Left cardiac atrium (tissue), 1 donor: ENCODE measurements around the genes PPM1A and RHOJ.

DNA sequence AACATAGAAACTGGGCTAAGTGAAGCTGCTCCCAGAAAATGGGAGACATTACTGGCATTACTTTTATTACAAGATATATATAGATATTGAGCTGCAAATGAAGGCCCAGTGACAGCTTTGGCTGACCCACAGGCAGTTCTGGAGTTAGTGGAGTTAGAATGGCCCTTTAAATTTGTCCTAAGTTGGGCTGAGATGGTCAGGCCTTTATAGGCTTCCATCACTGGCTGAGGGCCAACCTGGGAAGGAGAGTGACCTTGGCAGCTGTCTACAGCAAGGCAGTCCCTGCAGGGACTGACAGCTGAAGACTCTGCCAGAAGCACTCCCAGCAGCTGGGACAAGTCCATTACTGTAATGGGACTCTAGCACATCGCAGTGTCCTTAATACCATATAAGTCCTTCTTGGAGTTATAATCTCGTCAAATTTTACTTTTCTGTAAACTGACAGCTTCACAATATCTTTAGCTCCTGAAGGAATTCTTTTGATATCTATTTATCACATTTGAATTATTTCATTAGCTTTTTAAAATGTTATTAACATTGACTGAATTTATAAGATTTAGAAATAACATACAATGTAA, 88.6 kb upstream of the PCNX4 start:
- PRO-cap, result unidirectional peak, plus-strand start at position 278 of the sequence

DNA sequence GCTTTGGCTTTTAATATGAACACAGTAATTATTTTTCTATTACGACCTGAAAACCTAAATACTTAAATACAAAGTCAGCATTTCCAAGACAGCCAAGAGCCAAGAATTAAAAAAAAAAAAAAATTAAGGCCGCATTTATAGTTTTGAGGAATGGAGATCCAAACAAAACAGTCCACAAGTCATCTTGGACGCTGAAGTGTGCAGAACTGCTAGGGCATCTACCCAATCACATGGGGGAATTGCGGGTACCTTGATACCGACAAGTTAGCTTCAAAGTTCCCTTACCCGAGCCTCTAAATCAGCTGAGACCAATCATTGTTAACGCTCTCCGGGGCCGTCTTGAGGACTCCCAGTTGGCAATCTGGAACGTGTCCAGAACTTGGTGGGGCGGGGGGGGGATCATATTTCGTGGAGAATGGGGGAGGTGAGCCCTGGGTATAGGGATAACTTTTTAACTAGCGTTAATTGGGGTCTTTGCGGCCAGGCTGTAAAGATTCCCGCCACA, 685 bp upstream of the PCNX4 start:
- PRO-cap, result no peak

DNA sequence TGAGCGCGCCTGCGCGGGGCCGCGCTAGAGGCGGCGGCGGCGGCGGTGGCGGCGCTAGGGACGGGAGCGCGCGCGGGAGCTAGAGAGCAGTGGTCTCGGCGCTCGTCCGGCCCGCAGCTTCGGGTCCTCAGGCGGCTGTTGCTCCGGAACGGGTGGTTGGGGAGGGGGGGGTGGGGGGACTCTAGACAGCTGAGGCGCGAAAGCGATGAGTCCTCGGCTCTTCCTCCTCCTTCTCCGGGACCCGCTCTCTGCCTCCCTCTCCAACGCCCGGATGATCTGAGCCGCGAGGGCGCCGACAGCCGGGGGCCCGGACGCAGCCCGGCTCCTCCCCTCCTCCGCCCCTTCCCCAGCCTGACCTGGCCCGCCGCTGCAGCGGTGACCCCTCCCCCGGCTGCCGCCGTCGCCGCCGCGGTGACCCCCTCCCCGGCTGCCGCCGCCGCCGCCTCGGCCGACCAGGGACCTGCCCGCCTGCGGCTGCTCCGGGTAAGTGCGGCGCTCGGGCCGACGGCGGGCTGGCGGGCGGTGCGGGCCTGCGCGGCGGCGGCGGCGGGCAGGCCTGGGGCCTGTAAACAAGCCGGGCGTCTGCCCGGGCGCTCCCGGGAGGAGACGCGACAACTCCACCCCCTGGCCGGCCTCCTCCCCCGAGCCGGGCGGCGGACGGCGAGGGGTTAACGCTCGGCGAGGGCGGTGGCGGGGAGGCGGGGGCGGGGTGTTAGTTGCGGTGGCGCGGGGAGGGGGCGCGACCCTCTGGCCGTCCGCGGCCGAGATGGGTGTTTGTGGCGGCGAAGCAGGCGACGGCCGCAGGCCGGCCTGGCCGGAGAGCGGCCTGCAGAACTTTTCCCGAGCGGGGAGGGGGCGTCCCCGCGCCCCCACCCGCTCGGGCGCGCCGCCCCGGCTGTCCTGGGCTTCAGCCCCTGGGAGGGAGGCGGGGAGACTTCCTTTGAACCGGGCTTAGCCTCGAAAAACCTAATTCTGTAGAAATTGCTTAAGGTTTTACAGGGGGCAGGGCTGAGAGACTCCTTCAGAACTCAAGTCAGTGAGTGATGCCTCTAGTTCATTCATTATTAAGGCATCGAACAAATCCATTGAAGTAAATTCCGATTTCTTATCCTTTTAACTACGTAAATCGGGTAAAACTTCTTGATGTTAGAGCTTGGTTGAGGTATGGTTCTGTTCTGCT, at the start of gene PPM1A:
PPM1A (plus strand) TSS at position 27 of the 1,180 bp plus-strand sequence.
- PRO-cap, result bidirectional peak, plus-strand start at position 27 of the sequence, minus-strand start outside the sequence; bidirectional peak, plus-strand start at position 267 of the sequence, minus-strand start at position 273 of the sequence; bidirectional peak, plus-strand start at position 773 of the sequence, minus-strand start at position 567 of the sequence

DNA sequence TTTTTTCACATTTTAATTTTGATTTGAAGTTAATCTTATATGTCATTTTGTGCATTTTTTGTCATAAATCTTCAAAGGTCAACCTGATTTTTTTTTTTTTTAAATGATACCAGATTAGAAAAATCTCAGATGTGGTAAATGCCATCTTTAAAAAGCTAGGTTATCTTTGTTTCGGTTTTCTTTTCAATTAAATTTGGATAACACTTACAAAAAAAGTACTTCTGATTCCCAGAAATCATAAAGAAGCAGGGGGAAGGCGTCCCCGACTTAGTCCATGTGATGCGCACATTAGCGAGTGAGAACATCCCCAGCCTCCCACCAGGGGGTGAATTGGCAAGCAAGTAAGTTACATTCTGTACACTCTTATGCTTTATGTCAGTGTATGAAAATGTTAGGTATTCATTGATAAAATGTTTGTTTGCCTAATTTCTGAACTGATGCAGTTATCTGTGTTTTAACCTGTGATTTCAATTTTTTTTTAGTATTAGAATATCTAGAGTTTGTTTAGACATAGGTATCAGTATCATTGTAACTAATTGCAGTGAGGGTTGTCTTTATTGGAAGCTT, 40.6 kb downstream of the PPM1A start:
- PRO-cap, result no peak

- PRO-cap, result no peak
Measured at GRCh38 chr14:60297223-60298170, 48.5 kb downstream of the PPM1A start.

DNA sequence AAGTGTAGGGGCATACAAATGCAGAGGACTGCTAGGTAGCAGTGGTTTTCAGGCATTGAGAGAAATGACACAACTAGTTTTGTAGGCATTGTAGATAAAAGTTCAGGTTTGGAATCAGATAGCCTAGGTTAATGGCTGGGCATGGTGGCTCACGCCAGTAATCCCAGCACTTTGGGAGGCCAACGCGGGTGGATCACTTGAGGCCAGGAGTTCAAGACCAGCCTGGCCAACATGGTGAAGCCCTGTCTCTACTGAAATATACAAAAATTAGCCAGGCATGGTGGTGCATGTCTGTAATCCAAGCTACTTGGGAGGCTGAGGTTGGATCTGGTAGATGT, 71.8 kb downstream of the MNAT1 start:
- PRO-cap, result no peak

DNA sequence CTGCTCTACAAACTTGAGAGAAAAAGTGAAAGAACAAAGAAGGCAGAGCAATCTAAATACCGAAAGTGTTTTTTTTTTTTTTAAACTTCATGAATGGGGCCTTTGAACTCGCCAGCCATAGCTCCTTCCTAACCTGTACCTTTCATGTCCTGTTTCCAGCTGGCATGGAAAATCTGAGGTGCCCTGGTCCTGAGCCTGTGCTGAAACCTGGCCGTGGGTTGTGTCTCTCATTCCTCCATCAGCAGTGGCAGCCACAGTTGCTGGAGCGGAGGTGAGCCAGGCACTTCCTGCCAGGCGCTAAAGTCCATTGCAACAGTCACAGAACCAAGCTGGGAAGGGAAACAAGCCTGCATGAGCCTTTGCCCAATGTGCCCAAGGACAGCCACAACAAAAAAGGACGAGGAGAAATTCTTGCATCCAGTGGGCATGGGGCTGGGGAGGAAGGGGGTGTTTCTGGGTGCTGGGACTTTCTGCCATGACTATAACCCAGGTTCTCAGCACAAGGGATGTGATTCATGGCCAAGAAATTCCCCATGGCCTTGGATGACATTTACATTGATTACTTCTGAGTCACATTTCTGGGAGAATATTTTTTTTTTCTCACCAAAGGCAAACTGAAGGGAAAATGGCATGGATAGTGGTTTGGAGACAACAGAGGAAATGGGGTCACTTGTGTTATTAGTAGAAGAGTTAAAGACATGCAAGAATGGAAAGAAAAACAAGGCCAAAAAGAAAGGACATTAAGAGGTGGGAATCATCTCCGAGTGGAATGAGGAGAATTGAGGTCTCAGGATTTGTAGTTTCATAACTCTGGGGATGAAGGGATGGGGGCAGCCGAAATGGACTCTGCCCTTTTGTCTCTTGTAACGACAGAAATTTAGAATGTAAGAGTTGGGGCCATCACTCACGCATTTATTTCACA, 102.5 kb downstream of the TMEM30B start:
- PRO-cap, result no peak

GRCh38 chr14:61326858-61327301, 5.5 kb downstream of the PRKCH start:
- PRO-cap, result no peak

GRCh38 chr14:61435843-61436266, 114.5 kb downstream of the PRKCH start:
- PRO-cap, result no peak

DNA sequence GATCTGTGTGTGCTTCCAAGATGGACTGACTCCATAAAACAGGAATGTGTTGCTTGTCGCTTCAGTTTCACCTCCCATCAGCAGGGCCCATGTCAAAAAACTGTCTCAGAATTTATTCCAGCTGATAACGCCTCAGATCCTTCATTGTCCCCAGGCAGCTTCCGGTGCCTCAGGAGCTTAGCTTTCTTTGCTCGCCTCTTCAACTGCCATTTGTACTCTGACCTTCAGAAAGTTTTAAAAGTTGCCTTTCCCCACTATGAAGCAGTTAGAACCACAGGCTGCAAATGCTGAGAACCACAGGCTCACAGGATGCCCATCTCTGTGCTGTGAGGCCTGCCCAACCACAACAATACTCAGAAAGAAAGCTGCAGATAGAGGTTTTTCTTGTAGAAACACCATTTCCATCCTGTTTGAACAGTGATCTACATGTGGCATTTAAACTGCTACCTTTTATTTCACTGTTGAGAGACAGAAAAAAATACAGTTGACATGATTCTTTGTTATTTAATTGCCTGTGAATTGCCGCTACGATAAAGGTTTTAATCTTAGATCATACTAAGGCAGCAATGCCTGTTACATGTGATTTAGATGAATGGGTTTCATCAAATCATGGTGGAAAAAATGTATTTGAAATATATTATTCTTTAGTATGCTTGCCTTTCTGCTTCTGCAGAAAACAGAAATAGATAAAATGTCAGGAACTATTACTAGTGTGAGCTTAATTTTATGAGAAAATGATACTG, 131.2 kb downstream of the PRKCH start:
- PRO-cap, result no peak

DNA sequence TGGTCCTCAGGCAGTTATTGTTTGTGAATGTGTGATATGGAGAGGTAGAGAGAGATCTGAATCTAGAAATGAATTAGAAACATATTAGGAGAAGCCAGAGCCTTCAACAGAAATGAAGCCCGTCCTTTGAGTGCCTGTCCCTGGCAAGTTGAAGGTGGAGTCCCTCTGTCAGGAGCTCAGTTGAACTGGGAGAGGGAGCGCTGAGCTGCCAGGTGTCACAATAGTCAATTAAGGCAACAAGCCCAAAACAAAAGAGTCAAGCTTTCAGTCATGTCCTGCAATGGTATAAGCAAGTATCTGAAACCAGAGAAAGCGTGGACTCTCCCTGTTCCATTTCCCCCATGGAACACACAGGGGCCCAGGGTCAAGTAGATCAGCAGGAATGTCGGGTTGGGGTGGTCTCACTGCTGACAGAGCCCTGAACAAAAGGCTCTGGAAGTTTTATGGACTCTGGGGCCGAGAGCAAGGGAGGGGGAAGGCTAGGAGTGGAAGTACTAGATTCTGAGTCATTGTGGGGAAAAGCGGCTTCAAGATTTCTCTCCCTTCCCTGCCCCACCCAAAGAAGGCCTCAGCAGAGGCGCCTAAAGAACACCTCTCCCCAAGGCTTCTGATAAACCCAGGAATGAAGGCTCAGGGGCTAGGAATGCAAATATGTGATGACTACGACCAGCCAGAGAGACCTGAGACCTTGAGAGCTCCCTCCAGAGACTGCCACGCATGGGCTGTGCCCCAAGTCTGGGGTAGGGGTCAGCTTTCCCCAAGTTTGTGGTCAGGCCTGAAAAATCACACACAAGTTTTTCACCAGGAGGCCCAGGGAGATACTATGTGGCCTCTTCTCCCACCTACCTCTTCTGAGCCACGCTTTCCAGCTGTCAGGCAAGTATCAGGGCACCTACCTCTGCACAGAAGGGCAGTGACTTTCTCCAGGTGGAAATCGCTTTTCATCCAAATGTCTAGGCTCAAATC, 130.8 kb upstream of the HIF1A start:
- PRO-cap, result no peak

DNA sequence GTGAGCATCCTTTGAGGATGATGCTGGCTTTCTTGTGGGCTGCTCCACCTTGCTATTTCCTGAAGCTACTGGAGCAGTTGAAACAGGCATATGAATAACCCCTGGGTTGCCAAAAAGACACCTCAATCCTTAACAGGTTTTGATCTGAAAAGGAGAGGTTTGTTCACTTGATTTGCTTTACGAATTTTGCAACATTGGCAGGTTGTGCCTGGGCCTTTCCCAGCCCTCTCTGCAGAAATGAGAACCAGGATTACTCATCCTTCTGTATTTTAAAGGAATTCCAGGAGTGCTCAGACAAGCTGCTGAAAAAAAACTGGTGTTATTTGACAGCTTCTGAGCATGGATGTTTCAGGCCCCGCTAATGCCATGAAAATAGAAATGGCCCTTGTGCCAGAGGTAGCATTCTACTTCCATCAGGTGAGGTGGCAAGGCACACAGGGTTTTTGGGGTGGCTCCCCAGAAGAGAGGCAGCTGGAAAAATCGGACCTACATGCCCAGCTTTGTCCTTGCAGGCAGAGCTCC, 121.2 kb upstream of the HIF1A start:
- PRO-cap, result no peak

GRCh38 chr14:61603733-61604064, 91.6 kb upstream of the HIF1A start:
- PRO-cap, result no peak

DNA sequence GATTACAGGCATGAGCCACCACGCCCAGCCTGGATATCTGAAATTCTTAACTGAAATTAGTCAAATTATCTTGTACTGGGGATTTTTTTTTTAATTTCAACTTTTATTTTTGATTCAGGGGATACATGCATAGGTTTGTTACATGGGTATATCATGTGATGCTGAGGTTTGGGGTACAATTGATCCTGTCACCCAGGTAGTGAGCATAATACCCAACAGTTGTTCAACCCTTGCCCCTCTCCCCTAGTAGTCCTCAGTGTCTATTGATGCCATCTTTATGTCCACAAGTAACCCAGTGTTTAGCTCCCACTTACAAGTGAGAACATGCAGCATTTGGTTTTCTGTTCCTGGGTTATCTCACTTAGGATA, 26.0 kb upstream of the SNAPC1 start:
- PRO-cap, result no peak

- PRO-cap, result bidirectional peak, plus-strand start at chr14:61751223, minus-strand start at chr14:61751070
Measured at GRCh38 chr14:61750875-61751851, 11.1 kb upstream of the SNAPC1 start.

- PRO-cap, result no peak
Measured at GRCh38 chr14:62691992-62692590, 353.2 kb downstream of the KCNH5 start.

GRCh38 chr14:63203836-63205049, at the start of gene RHOJ:
Gene RHOJ (plus strand): TSS chr14:63204443.
- PRO-cap, result no peak

DNA sequence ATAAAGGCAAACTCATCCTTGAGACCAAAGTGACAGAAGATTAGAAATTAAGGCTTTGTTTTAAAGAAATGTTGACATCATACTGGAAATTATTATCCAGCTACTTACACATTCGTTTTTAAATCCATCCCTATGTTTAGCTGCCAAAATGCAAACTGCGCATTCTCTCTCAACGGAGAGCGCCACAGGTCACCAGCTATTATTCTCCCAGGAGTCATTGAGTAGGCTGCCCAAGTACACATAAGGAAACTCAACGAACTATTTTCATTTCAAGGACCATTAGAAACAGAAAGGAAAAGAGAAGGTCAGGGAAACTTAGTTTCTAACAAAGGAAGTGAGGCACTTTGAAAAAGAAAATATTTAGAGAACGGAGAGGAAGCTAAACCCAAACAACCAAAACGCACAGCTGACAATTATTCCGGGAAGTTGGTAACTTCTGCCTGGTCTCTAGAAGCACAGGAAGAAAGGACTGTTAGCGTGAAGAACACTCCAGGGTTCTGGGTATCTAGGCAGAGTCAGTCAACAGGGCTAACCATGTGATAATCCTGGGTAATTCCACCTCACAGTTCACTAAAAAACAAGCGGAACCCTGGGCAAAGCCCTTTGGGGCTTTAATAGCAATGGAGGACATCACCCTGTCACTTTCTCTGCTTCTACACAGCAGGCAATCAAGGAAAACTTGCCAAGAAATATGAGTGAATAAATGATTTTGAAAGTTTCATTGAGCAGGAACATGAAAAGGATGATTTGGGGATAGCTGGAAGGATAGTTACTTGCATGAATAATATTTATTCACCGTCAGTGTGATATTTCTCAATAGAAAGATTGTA, 23.4 kb downstream of the GPHB5 start:
- PRO-cap, result no peak

GRCh38 chr14:63471141-63471815, 71.9 kb downstream of the PPP2R5E start:
- PRO-cap, result no peak

DNA sequence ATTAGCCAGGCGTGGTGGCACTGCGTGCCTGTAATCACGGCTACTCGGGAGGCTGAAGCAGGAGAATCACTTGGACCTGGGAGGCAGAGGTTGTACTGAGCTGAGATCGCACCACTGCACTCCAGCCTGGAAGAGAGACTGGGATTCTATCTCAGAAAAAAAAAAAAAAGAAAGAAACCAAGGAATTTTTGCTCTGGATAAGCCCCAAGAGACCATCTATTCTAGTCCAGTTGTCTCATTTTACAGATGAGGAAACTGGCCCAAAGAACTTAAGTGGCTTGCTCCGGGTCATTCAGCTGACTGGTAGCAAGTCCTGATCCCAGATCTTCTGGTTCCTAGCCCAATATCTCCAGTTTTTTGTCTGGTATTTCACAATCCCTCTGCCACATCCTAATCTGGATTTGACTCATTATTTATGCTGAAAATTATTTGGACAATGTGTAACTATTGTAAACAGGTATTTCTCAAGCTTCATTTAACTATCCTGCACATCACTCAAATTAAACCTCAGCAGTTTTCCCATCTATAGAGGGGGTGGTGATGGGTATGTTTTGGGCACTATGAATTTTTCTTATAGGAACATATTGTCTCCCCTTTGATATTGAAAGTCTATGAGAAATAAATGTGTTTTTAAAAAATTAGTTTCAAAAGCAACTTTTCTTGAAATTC, 43.5 kb downstream of the PPP2R5E start:
- PRO-cap, result no peak